MCF 10A (cell line): ENCODE measurements around a stretch of chr1.

GRCh38 chr1:223849113-223849909 lies 3.6 kb upstream of the TP53BP2 start:
- PRO-cap, result no peak
- RRBS, result no CpG with 5 or more reads among the region's 6 CpGs

- PRO-cap, result no peak
- RRBS, result no CpG with 5 or more reads among the region's 4 CpGs
Measured at GRCh38 chr1:223962004-223962526, 116.3 kb upstream of the TP53BP2 start.

- PRO-cap, result no peak
- RRBS, result no CpG with 5 or more reads among the region's 30 CpGs
Measured at GRCh38 chr1:224013677-224014428, 100.1 kb upstream of the FBXO28 start.

DNA sequence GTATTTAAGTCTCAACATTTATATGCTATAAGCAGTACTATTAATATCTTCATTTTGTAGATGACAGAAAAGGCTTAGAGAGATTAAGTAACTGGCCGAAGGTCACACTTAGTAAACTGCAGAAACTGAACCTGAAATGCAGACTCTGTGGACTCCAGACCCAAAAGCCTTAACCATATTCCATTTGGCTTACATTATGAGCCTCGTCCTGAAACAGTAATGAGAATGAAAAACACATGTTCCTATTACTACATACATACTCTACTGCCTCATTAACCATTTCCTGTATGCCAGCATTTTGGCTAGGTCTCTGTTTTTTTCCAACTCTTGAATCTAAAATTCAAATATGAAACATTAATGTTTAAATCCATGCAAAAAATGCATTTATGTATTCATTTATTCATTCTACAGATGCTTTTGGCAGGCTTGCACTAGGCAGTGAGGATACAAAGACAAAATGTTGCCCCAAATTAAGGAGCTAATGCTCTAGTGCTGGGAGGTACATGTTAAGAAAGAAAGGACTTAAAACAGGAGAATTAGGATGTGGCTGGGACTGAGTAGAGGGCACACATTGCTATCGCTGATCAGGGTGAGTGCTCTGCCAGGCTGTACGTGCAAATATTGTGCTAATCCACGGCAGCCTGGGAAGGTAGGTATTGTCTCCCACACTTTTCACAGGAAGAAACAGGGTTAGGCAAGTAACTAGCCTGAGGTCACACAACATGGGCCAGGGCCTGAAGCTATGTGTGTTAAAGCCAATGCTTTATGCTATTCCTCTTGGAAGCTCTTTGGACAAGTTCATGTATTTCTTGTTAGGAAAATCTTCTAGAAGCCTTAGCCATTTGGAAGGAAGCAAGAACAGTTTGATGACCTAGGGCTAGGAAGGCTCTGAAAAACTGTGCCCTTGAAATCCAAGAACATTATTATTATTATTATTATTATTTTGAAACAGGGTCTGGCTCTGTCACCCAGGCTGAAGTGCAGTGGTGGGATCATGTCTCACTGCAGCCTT lies 14.0 kb downstream of the DEGS1 start:
- PRO-cap, result unidirectional peak, plus-strand start at position 536 of the sequence
- RRBS, result no CpG with 5 or more reads among the region's 5 CpGs

- PRO-cap, result no peak
- RRBS, result no CpG with 5 or more reads among the region's 9 CpGs
Measured at GRCh38 chr1:224203085-224203762, 20.2 kb downstream of the DEGS1 start.

DNA sequence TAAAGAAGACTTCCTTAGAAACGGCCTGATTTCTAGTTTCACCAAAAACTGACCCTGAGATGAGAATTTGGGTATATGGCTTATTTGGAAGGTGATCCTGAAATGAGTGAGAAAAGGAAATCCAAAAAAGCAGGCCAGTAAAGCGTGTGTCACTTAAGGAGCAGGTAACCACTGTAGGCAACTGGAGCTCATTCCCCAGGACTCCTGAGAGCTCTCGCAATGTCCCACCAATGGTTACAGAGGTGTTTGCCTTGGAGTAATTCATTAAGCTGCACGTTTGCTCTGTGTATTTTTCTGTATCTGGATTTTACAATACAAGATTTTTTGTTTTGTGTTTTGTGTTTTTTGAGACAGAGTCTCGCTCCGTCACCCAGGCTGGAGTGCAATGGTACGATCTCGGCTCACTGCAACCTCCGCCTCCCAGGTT lies 22.8 kb downstream of the DEGS1 start:
- PRO-cap, result no peak
- RRBS, result no CpG with 5 or more reads among the region's 9 CpGs

DNA sequence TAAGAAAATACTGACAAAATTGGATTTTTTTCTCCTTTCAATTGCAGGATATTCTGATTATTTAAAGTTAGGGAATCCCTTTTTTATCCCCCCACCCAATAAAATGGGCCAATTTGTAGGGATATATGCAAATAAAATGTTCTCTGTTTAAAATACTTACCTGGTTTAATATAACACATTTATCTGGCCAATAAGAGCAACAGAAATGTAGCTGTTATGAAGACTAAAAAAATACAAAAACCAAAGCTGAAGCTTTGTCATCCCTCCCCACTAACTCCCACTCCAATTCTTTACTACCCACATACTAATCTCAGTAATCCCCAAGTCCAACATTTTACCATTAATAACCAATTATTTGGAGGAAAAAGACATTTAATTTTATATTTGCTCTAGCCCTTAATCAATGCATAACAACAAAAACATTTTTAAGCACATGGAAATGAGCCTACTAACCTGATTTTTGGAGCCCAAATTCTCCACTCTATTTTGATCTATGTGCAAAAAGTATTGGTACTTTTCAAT lies 30.0 kb downstream of the CNIH4 start:
- PRO-cap, result no peak

- PRO-cap, result no peak
- RRBS, result no CpG with 5 or more reads among the region's 7 CpGs
Measured at GRCh38 chr1:224387161-224387871, 30.6 kb downstream of the CNIH4 start.

DNA sequence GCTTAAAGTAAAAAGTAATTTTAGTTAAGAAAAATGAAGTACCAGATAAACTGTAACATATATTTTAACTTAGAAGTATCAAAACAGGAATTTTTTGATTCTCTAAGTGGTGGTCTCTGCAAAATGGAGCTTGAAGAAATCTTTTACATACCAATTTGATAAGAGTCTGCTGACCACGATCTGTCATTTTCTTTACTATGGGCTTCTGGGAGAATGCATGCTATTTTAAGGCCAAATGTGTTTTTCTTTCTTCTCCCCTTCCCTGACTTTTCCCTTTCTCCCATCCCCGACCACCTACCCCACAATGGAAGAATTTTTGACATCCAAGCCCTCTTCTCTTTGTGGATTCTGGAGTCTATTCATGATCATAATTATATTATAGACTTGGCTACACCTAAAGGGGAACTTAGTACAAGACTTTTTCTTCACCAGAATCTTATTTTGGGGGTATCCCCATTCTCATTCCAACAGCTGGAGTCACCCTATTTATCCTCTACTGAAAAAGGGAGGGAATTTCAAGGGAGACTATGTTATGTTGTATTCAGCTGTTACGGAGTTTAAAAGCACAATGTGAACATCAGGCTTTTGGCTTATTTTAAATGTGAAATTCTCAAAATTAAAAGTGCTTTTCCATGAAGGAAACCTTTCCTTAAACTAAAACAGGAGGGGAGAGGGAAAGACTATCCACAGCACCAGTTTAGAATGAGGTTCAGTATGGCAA lies 31.4 kb downstream of the CNIH4 start:
- PRO-cap, result no peak
- RRBS, result no CpG with 5 or more reads among the region's 3 CpGs

- PRO-cap, result no peak
- RRBS, result no CpG with 5 or more reads among the region's 5 CpGs
Measured at GRCh38 chr1:224389809-224390491, 33.3 kb downstream of the CNIH4 start.

GRCh38 chr1:224423796-224424168 lies 10.8 kb downstream of the WDR26 start:
- PRO-cap, result unidirectional peak, minus-strand start at chr1:224424059
- RRBS, result no CpG with 5 or more reads among the region's 1 CpG

DNA sequence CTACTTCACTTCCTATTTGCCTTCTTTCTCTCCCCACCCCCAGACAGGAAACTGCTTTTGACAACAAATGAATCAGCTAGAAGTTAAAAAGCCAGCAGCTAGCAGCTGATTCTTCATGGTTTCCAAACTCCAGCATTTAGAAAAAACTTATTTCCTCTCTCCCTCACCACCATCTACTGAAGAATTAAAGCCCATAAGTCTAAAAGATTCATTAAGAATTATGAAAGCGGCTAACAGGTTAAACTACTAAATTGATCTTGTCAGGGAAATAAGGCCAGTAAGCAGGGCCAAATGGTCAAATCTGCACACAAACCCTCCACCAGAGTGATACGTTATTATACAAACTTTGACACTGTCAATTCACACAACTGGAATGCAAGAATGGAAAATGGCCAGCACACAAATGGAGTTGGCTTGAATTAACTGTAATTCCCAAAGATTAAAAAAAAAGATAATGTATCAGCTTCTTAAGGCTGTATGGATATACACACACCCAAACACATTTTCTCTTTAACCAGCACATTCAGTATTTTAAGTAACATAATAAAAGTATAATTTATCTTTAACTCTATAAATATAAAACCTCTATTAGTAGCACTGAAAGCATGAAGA lies 3.9 kb downstream of the WDR26 start:
- PRO-cap, result no peak
- RRBS, result no CpG with 5 or more reads among the region's 2 CpGs

DNA sequence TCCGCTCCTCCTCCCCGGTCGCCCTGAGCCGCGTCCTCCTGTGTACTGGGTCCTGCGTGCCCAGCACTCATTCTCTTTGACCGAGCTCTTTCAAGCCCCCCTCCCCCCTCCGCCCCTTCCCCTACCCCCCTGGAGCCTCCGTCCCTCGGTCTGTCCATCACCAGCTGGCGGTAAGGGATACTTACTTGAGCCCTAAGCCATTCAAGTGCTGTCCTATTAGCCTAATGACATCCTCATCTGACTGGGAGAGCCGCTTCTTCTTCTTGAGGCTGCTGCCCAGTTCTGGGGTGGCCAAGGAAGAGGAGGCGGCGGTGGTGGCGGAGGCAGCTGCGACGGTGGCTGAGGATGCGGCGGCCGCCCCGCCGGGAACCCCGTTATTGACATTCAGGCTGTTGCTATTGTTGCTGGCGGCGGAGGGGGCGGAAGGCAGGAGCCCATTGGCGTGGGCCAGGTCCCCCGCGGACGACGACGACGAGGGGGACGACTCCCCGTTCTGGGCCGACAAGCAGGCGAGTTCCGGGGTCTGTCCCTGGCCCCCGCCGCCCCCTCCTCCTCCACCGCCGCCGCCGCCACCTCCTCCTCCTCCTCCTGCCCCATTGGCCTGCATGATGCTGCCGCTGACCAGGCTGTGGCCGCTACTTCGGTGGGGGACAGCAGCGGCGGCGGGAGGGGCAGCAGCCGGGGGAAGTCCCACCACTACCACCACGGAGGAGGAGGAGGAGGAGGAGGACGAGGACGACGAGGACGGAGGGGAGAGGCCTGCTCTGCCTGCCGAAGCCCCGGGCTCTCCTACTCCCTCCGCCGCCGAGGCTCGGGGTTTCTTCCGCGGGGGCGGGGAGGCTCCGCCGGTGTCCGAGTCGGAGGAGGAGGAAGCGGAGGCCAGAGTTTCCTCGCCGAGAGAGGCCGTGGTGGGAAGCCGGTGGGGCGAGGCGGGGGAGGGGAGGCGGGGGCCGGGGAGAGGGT lies 817 bp downstream of the WDR26 start:
- PRO-cap, result bidirectional peak, plus-strand start at position 635 of the sequence, minus-strand start at position 334 of the sequence
- RRBS, result 3% methylated on average over 23 of the region's 78 CpGs

DNA sequence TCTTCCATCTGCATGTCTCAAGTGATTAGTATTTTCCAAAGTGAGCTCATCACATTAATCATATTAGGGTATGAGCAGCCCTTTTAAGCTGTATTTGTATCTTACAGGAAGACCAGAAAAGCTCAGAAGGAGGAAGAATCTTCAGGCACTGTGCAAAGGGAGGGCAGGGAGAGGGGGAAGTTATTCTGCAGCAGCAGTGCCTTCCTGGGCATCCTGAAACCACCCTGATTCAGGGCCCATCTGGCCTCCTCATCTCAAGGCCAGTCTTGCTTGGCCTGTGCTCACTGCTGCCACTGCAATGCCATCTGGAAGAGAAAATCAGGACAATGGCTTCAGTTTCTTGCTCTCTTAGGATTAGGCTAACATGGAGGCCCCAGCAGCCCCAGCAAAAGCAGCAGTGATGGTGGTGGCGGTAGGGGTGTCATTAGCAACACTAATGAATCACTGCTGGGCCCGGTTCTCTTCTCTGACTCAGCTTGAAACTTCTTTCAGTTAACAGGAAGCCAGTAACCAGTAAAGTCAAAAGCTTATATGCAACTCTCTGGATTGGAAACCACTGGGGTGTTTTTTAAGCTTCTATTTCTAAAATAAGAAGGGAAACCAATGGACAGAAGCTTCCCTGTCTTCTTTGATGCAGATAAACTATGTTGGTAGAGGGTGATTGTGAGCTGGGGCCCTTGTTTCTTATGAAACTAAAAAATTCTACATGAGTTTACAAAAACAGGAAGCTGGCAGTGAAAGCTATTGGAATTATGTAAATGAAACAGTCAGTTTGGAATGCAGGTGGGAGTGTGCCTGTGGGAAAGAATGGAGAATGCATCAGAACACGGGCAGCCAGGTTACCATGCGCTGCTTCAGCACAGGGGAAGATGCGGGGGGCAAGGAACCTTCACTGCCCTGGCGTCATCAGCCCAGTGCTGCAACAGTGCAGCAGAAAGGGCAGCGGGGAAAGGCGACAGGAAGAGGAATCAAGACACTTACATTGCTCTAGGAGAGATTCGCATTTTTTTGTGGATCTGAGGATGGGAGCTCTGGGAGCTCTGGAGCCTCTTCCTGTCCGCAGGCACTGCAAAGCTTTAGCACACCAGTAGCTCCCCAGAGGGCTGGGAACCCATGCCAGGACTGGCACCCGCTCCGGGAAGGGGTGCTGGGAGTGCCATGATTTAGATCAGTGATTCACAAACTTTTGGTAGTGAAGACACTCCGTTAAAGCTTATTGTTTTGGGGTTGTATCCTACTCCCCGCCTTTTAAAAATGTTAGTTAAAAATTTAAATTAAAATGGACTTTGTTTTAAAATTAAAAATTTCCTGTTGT lies 63.8 kb upstream of the WDR26 start:
- PRO-cap, result bidirectional peak, plus-strand start at position 491 of the sequence, minus-strand start at position 399 of the sequence; bidirectional peak, plus-strand start at position 822 of the sequence, minus-strand start at position 736 of the sequence; bidirectional peak, plus-strand start at position 1,098 of the sequence, minus-strand start at position 1,070 of the sequence
- RRBS, result no CpG with 5 or more reads among the region's 14 CpGs

DNA sequence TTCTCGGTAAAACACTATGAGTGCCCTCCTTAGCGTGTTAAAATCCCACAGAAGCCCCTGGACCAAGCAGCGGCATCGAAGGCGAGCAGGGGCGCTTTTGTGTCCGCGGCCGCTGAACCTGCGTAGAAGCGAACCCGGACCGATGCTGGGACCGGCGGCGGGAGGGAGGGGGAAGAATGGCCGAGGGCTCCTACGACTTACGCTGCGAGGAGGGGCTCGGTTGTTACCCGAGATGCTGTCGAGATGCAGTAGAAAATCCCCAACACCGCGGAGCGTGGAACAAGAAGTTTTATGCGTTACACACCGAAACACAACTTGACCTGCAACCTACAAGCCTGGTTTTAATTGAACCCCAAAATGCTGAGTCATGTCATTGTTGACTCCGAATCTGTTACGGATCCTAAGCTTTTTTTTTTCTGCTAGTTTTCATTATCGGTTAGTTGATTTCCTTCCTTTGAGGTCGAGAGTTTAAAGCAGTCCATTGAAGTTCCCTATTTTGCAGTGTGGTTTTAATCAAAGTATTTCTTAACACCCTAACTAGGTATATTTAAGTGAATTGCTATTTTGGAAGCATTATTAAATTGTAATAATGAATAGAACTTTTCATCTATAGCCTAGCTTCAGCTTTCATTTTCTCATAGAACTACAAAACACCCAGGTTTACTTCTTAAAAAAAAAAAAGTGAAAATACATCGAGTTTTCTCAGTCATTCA lies 823 bp upstream of the LBR start:
- PRO-cap, result bidirectional peak, plus-strand start at position 125 of the sequence, minus-strand start at position 147 of the sequence
- RRBS, result no CpG with 5 or more reads among the region's 33 CpGs

DNA sequence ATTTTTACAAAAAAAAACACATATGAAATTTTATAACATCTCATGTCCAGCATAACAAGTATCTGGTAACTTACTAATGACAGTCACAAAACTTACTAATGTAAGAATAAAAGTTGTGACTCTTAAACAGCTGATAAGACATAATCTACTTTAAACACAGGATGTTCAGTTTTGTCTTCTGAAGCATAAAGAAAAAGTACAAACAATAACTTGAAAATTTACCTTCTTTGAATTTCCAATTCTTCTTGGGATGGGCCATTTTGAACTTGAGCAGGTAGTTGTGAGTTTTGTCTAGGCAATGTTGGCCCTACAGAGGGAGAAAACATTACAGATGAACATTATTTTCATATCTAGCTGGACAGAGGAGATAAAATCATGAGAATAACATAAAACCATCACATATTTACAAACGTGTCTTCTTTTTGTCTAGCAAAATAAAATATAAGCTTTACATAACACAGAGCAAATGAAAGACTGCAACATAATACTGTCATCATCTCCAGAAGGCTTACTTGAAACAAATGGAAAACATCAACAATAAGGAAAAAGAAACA lies 102.6 kb upstream of the LBR start:
- PRO-cap, result no peak
- RRBS, result no CpG with 5 or more reads among the region's 1 CpG

GRCh38 chr1:225651299-225651886 lies 1.5 kb downstream of the ENAH start:
- PRO-cap, result bidirectional peak, plus-strand start at chr1:225651700, minus-strand start at chr1:225651696
- RRBS, result no CpG with 5 or more reads among the region's 8 CpGs

DNA sequence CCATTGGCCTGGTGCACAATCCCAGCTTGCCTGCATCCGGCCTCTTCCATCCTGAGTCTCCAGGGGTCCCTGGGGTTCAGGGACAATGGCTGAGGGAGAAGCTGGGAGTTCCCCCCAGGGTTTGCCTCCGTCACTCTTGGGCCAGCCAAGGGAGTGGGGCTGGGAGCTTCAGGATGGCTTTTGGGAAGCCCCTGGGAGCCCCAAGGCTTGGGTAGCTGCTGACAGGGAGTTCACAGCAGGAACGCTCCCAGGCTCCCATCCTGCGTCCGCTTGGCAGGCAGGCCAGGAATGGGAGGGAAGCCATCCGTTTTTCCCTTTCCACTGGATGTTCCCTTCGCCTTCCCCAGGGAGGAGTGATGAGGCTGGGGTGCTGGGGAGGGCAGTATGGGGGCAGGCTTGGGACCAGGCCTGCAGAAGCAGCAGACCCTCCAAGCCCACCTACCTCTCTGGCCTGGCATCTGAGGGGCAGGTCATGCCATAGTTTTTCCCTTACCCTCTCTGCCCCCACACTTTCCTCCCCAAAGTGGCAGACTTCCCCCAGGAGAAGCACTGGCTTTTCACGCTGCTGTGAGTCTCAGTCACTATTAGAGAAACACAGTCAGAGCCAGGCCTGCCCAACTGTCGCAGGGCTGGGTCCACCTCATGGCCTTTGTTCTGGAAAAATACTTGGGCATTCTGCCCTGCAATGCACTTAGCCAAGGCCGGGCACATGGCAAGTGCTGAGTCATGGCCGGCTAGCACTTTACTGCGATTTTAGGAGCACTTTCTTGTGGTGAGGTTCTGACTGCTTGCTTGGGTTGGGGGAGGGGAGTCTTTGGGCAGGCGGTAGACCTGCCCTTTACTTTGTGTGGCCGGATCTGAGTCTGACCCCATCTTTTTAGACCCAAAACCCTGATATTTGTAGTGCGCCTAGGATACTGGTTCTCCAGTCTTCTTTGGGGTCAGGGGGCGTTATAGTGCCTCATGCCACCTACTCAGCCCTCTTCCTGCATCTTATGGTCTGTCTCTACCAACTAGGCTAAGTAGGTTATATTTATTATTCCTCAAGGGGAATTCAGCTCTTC lies 7.5 kb downstream of the EPHX1 start:
- PRO-cap, result bidirectional peak, plus-strand start at position 841 of the sequence, minus-strand start at position 586 of the sequence
- RRBS, result 94% methylated on average over 1 of the region's 16 CpGs

DNA sequence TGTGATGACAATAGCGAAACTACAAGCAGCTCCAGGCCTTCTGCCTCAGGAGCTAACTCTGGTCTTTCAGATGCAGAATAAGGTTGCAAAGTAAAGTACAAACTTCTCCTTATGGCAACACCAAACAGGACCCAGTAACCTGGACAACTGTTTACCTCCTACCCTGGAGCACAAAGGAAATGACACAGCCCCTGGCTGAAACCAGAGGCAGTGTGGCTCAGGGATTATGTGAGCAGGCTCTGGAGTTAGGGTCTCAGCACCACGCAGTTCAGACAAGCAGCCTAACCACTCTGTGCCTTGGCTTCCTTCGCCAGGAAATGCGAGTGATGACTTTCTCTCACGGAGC lies 1.2 kb downstream of the TMEM63A start:
- PRO-cap, result no peak
- RRBS, result no CpG with 5 or more reads among the region's 5 CpGs

GRCh38 chr1:225896792-225897676 lies 8.1 kb upstream of the LEFTY1 start:
- PRO-cap, result bidirectional peak, plus-strand start at chr1:225897374, minus-strand start at chr1:225897248
- RRBS, result no CpG with 5 or more reads among the region's 12 CpGs